LHCN-M2 (cell line): Measurements from ENCODE around the gene ZNF648.

GRCh38 chr1:182061461-182061837 lies at the start of gene ZNF648:
Gene ZNF648, minus strand, starts transcription at chr1:182061712.
- RAMPAGE, long total RNA: no peak

GRCh38 chr1:182087183-182087753 lies 25.8 kb upstream of the ZNF648 start:
- RAMPAGE, long total RNA: no peak

DNA sequence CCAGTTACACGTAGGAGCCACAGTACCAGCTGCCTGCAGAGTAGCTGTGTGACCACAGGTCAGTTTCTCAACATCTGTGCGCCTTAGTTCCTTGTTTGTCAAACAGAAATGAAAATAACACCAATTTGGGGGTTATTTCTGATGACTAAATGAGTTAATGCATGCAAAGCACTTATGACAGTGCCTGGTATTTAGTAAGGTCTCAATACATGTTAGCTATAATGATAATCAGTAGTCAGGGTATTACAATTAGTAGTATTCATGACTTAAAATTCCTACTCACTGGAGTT lies 85.7 kb upstream of the ZNF648 start:
- RAMPAGE, long total RNA: no peak

DNA sequence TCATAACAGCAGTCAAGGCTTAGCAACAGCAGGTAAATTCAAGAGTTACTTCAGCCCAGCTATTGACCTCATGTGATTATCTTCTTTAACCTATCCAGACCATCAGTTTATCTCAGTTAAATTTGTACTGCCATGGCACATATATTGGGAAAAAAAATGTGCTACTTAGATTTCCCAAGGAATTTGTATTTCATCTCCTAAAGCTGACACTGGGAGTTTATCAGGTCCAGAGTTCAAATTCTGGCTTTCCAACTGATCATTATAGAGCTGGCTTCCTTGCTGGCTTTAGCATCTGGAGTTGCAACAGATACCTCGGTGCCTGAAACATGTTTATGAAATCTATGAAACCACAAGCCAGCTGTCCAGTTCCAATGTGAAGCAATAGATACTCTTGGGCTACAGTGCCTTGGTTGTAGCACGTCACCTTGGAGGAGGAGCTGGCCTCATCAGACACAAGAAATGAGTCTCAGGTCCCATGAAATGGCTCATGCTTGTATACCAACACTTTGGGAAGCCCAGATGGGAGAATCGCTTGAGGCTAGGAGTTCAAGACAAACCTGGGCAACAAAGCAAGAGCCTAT lies 132.3 kb upstream of the ZNF648 start:
- RAMPAGE, long total RNA: no peak

- RAMPAGE, long total RNA: no peak
Observed at GRCh38 chr1:182217946-182218388, 156.5 kb upstream of the ZNF648 start.

- RAMPAGE, long total RNA: no peak
Observed at GRCh38 chr1:182291511-182292222, 99.9 kb downstream of the GLUL start.

GRCh38 chr1:182388169-182389287 lies 3.1 kb downstream of the GLUL start:
- RAMPAGE, long total RNA: no peak

GRCh38 chr1:182394004-182394635 lies 2.5 kb upstream of the GLUL start:
- RAMPAGE, long total RNA: no peak

GRCh38 chr1:182585938-182586912 lies 2.8 kb downstream of the RNASEL start:
- RAMPAGE, long total RNA: no peak

- RAMPAGE, long total RNA: no peak
Observed at GRCh38 chr1:182671583-182672263, 12.7 kb downstream of the RGS8 start.

DNA sequence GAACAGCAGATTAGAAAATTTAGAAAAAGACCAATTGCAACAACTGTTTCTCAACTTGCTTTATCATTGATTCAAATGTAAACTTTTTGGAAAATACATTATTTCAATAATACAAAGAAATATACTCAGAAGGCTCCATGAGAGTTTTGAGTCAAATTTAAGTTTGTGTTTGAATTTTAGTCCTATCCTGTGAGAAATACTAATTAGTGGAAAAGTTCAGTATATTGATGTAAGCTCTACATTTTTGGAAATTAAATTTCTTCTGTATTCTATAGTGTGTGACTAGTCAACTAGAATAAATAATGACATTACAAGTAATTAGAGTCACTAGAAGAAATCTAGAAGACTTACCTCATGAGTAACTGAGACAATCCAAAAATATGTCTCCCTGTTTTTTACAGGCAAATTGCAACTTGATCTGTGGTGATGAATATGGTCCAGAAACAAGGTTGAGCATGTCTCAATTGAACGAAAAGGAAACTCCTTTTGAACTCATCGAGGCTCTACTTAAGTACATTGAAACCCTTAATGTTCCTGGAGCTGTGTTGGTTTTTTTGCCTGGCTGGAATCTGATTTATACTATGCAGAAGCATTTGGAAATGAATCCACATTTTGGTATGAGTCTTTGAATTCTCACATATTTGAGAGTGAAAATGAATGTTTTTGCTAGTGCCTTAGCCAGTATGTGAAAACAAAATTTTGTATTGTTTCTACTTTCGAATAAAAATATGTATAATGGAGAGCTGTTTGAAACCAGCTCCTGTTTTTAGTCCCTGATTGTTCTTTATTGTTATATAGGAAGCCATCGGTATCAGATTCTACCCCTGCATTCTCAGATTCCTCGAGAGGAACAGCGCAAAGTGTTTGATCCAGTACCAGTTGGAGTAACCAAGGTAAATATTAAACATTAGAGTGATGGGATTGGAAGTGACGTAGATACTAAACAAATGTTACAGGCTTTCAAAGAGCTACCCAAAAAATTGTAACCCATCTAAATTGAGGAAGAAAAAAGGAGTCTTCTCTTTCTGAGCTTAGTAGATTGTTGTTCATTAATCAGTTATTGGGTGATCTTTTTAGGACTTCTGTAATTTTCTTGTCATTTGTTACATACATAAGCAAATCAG lies 36.9 kb downstream of the DHX9 start:
- RAMPAGE, long total RNA: no peak

GRCh38 chr1:182884376-182885202 lies 45.4 kb downstream of the DHX9 start:
- RAMPAGE, long total RNA: no peak

DNA sequence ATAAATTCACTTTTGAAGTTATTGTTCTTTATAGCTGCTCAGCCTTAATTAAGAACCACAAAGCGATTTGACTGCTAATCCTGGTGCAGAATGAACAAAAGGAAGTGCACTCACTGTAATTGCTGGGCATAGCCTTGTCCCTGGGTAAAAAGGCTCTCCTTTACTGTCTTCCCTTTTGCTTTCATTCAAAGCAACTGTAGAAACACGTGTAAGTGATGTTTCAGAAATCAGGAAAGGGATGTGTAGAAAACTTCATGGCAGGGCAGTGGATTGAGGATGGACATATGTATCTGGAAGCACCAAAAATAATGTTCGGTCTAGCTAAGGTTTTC lies 1.4 kb downstream of the LAMC1 start:
- RAMPAGE, long total RNA: no peak

- RAMPAGE, long total RNA: no peak
Observed at GRCh38 chr1:183029314-183030513, 6.5 kb downstream of the LAMC1 start.

DNA sequence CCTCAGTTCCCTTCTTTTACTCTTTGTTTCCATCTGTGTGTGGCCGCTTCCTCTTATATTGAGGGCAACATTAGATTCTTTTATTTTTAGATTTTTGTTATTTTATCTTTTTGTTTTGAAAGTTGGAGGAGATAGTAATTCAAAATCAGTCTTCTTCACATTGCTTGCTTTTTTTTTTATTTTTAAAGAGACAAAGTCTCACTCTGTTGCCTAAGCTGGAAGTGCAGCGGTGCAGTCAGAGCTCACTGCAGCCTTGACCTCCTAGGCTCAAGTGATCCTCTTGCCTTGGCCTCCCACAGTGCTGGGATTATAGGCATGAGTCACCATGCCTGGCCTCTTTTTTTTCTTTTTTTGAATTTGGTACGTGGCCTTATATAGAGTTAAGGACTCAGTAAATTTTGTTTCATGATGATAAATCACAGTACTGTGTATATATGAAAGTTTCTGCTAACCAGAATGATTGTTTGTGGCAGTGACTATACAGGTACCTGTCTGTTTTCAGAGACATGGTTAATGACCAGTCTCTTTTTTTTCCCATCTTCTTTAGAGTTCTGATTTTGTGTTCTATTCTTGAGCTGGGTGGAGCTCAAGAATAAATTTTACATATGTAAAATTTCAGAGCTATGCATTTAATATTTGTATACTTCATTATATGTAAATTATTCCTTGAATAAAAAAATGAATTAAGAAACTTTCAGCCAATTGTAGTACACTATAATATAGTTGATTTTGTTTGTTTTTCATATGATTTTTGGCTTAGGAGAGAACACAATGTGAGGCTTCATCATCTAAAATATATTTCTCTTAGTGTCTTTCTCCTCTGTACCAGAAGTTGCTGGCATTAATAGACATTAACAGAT lies 9.4 kb downstream of the LAMC1 start:
- RAMPAGE, long total RNA: no peak

- RAMPAGE, long total RNA: no peak
Observed at GRCh38 chr1:183304495-183305124, 113.6 kb downstream of the NMNAT2 start.

GRCh38 chr1:183416608-183417493 lies 1.3 kb downstream of the NMNAT2 start:
- RAMPAGE, long total RNA: no peak

DNA sequence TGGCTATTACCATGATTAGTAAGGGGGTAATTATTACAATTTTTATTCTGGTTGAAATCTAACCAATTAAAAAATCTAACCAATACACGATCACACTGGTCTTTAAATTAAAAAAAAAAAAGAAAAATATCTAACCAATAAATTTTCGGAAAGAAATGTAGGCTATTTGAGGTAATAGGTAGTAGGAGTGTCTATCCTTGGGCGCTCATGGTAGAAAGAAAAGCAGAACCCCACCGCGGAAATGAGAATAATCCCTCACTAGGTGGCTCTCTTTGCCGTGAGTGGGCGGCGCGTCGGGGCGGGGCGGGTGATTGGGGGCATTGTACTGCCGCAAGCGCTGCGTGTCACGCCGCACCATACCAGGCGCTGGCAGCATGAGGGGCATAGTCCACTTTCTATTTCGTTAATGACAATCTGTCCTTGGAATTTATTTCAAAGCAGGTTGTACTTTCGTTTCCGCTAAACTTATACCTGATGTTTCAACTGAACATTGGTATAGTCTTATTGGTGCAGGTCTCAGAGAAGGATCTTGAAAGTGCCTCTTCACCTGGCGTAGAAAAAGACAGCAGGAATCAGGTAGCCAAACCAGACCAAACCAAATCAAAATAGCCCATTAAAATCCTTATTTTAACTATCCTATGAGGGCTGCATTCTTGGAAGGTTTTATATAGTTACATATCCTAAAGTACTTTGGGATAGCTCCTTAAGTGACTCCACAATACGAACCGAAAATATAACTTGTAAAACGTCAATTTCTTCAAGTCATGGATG lies 2.1 kb upstream of the SMG7 start:
- RAMPAGE, long total RNA: no peak

DNA sequence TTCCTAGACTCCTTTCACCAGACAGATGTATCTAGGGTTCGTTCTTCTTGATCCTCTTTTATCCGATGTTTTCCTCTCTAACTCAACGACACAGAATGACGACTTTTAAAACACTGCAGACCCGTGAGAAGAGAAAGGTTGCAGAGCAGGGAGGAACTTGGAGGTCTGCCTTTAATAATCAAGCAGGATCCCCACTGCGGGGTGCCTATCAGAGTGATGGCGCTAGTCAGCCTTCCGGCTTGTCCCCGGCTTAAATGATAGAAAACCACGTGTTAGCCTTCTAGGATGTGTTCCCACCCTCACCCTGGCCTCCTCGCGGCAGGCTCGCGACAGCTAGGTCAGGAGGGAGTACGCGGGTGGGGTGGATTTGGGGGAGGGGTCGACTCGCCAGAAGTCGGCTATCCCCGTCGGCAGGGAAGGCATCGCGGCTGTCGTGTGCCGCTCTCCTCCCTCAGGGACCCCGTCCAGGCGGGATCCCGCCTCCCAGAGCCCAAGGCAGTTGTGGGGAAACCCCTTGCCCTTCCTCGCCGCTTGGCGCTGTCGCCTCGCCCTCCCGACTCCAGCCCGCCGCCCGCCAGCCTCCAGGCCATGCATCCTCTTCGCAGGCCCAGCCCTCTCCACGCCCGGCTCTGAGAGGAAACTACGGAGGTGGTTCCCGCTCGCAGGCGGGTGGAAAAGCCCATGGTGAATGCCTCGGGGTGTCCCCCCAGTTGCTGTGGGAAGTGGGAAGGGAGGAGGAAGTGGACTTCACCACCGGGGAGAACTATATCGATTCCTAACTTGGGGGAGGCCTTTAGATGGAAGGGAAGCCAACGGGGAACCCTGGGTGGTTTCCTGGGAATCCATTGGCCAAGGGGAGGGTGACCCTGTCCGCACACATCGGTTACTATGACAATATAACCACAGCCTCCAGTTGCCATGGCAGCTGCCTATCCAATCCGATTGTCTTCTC lies 1.1 kb upstream of the SMG7 start:
- RAMPAGE, long total RNA: no peak

- RAMPAGE, long total RNA: no peak
Observed at GRCh38 chr1:183555639-183556687, 34.3 kb downstream of the NCF2 start.